Spinal cord (tissue), 3 donors: Measurements from ENCODE around the gene DIRAS2.

GRCh38 chr9:89442782-89443351 lies 55.0 kb downstream of the SEMA4D start:
- PRO-cap = no peak
- RAMPAGE, long total RNA = no peak

GRCh38 chr9:89483488-89484357 lies 14.2 kb downstream of the SEMA4D start:
- PRO-cap = no peak
- RAMPAGE, long total RNA = no peak

DNA sequence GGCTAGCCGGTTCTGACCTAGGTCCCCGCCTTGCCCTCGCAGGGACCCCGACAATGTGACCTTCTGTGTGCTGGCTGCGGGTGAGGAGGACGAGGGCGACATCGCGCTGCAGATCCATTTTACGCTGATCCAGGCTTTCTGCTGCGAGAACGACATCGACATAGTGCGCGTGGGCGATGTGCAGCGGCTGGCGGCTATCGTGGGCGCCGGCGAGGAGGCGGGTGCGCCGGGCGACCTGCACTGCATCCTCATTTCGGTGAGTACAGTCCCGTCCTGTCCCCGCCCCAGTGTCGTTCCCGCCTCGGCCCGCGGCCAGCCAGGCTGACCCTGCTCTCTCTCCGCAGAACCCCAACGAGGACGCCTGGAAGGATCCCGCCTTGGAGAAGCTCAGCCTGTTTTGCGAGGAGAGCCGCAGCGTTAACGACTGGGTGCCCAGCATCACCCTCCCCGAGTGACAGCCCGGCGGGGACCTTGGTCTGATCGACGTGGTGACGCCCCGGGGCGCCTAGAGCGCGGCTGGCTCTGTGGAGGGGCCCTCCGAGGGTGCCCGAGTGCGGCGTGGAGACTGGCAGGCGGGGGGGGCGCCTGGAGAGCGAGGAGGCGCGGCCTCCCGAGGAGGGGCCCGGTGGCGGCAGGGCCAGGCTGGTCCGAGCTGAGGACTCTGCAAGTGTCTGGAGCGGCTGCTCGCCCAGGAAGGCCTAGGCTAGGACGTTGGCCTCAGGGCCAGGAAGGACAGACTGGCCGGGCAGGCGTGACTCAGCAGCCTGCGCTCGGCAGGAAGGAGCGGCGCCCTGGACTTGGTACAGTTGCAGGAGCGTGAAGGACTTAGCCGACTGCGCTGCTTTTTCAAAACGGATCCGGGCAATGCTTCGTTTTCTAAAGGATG lies 1.1 kb downstream of the GADD45G start:
- PRO-cap = no peak
- RAMPAGE, long total RNA = no peak

DNA sequence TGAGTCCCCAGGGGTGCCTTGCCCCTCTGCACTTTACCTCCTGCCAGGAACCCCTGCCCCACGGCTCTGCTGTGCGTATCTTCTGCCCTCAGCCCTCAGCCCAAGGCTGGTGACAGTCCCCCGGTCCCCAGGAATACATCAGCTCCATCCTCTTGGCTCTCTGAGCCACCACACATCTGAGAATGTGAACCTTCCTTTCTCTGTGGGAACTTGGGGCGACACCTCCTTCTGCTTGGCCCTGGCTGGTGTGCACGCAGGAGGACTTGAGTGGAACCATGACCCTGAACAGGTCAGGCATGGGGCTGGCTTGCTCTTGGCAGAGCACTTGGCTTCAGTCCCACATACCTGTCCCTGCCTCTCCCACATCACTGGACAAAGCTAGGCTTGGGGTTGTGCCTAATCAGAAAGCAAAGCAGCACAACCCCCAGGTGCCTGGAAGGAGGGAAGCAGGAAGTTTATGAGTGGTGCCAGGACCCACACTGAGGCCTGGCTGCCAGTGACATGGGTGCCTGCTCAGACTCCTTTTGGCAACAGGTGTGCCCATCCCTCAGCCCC lies 13.1 kb downstream of the GADD45G start:
- PRO-cap = no peak
- RAMPAGE, long total RNA = no peak

- PRO-cap = no peak
- RAMPAGE, long total RNA = no peak
Observed at GRCh38 chr9:89653906-89654315, 49.1 kb downstream of the GADD45G start.

- PRO-cap = no peak
- RAMPAGE, long total RNA = no peak
Observed at GRCh38 chr9:89874809-89875389, 270.1 kb downstream of the GADD45G start.

DNA sequence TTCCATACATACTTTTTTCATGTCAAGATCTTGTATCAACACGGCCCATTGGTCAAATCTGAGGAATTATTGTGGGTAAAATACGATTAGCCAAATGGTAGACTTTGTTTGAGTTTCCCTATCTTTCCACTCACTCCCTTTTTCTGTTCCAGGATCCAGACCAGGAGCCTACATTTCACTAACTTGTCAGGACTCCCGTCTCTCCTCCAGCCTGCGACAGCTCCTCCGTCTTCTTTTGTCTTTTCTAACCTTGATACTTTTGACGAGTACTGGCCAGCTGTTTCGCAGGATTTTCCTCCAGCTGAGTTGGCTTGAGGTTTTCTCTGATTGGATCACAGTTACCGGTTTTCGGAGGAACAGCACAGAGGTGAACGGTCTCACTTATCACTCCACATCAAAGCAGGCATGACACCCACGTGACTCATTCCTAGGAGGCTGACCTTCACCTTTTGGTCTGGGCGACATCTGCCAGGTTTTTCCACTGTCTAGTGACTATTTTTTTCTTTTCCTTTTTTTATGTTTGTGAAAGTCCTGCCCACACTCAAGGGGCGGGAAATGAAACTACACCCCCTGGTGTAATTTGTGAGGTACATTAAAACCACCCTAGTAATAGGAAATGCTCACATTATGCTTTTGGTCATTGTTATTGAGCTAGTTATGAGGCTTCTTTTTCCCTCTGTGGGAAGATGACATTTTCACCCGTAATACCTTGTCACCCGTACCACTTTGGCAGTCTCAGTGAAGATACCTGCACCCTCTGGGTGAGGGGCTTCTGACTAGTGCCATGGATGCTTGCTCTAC lies 319.1 kb downstream of the GADD45G start:
- PRO-cap = no peak
- RAMPAGE, long total RNA = no peak

GRCh38 chr9:89929803-89930710 lies 325.2 kb downstream of the GADD45G start:
- PRO-cap = no peak
- RAMPAGE, long total RNA = no peak

DNA sequence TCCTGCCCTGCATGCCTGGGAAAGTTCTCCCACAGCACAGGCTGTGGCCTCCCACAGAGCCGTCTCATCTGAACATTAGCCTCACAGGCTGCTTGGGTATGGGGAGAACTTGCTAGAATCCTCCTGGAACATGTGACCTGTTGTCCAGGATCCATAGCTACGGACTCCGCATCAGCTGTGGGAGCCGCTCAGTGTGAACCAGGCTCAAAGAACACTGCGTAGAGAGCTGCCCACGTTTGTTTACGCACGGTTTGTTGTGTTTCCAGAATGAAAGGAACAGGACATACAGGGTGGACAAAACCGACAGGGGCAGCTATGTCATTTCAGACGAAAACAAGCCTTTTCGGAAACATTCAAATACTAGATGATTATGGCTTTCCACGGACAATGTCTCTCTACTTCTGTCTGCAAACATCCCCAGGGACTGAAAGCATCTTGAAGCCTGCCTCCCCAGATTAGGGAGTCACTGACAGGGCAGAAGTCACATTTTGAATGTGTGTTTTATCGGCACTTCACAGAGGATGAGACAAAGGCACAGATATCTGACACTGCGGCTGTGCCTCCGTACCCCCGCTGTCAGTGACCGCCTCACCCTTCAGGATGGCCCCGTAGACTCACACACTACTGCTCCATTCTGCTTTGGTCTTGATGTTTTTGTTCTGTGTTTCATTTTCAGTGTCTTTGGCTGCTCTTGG lies 390.3 kb downstream of the GADD45G start:
- PRO-cap = no peak
- RAMPAGE, long total RNA = no peak

GRCh38 chr9:90021317-90021634 lies 416.5 kb downstream of the GADD45G start:
- PRO-cap = no peak
- RAMPAGE, long total RNA = no peak

- PRO-cap = no peak
- RAMPAGE, long total RNA = no peak
Observed at GRCh38 chr9:90102186-90102661, 497.4 kb downstream of the GADD45G start.

DNA sequence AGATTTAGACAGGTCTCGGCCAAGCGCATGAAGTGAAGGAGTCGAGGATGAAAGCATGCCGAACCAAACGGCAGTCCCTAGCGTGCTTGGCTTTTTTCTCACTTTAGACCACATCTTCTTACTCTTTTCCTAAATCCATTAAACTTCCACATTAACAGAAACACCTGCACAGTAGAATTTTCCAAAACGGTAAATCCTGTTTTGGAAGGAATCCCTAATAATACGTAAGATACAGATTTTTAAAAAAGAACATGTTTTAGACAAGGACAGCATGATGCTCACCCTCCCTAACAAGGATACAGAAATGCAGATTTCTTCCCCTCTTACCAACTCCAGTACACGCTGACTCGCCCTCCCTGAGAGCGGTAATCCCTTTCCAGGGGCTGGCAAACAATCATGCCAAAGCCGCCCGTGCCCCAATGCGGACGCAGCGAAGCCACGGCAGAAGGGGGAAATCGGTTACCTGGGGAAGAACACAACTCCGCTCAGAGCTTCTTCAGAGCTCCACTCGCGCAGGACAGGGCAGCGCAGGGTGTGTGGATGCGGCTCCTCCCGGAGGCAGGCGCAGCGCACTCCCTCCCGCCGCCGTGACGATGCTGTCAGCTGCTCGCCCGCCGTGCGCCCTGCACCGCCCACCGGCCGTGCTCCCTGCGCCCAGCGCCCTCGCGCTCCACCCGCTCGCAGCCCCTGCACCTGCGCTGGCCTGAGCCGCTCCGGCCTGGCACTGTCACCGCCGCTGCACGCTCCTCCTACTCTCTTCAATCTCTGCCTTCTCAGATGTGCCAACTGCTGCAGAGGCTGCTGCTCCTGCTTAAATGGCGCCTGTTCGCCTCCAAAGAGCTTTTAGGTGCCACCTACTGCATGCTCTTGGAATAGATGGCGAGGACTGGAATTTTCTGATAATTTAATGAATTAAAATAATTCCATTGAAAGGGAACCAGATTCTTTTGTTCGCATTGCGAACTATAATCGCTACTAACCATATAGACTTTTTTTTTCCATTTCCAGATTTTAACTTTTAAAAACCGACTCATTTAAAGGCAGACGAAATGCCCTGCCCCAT lies at the start of gene DIRAS2:
Gene DIRAS2 (minus strand): TSS at position 536 of the 1,063 bp plus-strand sequence.
- PRO-cap = no peak
- RAMPAGE, long total RNA = no peak

DNA sequence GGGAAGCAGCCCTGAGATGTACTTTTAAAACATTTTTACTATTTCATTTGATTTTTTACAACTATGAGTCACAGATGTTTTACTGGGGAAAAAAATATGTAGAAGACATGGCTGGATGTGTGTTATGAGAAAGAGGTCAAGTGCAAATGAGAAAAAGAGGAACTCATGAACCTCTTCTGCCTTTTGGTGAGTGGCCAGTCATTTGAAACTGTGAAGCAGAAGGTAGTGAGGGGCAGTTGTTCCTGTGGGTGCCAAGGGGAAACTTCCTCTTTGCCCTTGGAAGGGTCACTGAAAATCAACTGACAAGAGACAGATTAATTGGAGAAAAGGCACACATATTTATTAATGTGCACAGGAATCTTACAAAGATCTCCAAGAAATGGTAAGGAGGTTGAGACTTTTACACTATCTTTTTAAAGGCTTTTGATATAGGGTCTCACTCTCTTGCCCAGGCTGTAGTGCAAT lies 31.2 kb upstream of the SYK start:
- PRO-cap = no peak
- RAMPAGE, long total RNA = no peak

- PRO-cap = no peak
- RAMPAGE, long total RNA = no peak
Observed at GRCh38 chr9:90804320-90804682, 2.7 kb downstream of the SYK start.

DNA sequence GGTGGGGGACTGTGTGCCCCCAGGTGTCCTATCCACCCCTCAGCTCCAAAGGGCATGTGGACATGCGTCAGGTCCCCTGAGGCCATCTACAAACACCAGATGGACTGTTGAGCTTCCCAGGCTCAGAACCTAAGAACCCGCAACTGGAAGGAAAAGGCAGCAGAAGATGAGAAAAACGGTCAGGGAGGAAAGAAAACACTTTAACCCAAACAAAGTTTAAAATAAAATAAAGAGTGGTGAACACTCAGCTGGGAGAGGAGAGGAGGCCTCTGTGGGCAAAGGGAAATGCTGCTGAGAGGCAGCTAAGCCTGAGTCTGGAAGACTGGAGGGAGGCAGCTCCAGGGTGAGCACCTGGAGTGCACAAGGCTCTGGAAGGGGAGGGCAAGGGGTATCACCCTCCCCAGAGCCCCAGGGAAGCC lies 260.7 kb downstream of the AUH start:
- PRO-cap = no peak
- RAMPAGE, long total RNA = no peak

- PRO-cap = no peak
- RAMPAGE, long total RNA = no peak
Observed at GRCh38 chr9:91101666-91102479, 259.8 kb downstream of the AUH start.

- PRO-cap = no peak
- RAMPAGE, long total RNA = no peak
Observed at GRCh38 chr9:91164552-91165278, 197.0 kb downstream of the AUH start.

- PRO-cap = no peak
- RAMPAGE, long total RNA = no peak
Observed at GRCh38 chr9:91263806-91264231, 97.9 kb downstream of the AUH start.

- PRO-cap = no peak
- RAMPAGE, long total RNA = no peak
Observed at GRCh38 chr9:91409147-91409757, 14.4 kb downstream of the NFIL3 start.

- PRO-cap = no peak
- RAMPAGE, long total RNA = no peak
Observed at GRCh38 chr9:91424913-91425520, 1.4 kb upstream of the NFIL3 start.